Adrenal gland (tissue), 7 donors: ENCODE measurements around a stretch of chr5.

DNA sequence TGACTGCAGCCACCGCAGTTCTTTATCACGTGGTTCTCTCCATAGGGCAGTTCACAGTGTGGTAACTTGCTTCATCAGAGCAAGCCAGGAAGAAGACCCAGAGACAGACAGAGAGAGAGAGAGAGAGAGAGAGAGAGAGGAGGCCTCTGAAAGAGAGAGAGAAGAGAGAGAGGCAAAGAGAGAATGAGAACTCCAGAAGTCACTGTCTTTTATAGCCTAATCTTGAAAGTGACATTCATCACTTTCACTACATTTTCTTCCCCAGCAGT lies 109.2 kb upstream of the SMIM23 start:
- PRO-cap, 3 experiments = peak in 1 of 3 experiments; most common plus-strand start position 77 of the sequence (in 1)
- RAMPAGE, long total RNA, 4 experiments = no peak in any of the 4 experiments
- RRBS = no CpG with 5 or more reads among the region's 2 CpGs

DNA sequence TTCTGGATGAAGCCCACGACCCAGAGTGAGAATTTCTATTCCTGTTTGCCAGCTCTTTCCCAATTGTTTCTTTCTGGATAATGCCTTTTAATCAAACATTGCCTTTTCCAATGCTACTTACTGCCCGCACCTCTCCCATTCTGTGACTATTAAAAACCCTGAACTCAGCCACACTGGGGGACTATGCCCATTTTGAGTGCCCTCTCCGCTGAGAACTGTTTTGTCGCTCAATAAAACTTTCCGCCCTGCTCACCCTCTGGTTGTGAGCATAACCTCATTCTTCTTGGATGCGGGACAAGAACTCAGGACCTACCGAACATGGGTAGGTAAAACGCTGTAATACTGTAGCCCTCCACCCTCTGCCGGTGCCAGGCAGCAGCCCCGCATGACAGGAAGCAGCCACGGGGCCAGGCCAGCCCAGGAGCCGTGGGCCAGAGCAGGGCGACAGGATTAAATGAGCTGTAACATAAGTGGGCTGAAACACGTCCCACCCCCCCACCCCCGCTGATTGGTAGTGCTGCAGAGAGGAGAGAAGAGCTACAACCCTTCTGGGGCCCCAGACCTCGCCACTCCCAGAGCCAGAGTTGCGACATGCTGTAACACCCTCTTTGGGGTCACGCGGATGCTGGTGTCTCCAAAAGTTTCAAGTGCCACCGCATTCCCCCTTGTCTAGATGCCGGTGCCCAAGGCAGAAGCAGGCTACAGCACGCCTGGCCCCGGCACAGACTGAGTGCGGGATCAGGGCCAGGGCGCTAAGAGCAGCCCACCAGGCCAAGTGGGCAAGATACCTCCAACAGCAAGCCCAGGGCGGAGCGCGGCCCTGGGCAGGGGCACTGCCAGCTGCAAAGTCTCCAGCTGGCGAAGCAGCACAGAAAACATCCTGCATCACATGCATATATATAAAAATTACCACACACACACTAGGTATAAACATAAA lies 81.9 kb downstream of the FBXW11 start:
- PRO-cap, 3 experiments = no peak in any of the 3 experiments
- RAMPAGE, long total RNA, 4 experiments = no peak in any of the 4 experiments
- RRBS = 95% methylated on average over 3 of the region's 29 CpGs

GRCh38 chr5:172063476-172063829 lies 57.0 kb upstream of the FBXW11 start:
- PRO-cap, 3 experiments = no peak in any of the 3 experiments
- RAMPAGE, long total RNA, 4 experiments = no peak in any of the 4 experiments
- RRBS = no CpG with 5 or more reads among the region's 7 CpGs

DNA sequence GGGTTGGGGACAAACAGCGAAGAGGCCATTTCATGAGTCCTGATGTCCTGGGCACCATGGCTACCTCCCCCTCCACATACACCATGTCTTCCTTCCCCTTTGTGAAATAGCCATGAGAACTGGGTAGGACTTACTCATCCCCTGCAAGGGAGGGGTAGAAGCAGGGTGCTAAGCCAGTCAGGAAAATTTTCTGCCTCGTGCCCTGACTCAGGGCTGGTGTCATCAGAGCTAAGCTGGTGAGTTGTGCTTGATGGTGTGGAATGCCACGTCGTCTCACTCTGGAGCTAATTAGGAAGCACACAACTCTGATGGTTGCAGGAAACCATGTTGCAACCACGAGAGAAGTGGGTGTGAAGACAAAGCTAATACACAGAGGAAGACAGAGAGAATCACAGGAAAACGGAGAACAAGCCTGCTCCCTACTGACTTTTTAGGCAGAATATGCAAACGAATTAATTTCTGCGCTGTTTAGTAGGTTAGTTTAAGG lies 54.7 kb downstream of the STK10 start:
- PRO-cap, 3 experiments = peak in 1 of 3 experiments; most common plus-strand start position 387 of the sequence (in 1); most common minus-strand start position 275 of the sequence (in 1)
- RAMPAGE, long total RNA, 4 experiments = no peak in any of the 4 experiments
- RRBS = no CpG with 5 or more reads among the region's 8 CpGs

GRCh38 chr5:172142739-172143270 lies 45.2 kb downstream of the STK10 start:
- PRO-cap, 3 experiments = no peak in any of the 3 experiments
- RAMPAGE, long total RNA, 4 experiments = no peak in any of the 4 experiments
- RRBS = no CpG with 5 or more reads among the region's 5 CpGs

DNA sequence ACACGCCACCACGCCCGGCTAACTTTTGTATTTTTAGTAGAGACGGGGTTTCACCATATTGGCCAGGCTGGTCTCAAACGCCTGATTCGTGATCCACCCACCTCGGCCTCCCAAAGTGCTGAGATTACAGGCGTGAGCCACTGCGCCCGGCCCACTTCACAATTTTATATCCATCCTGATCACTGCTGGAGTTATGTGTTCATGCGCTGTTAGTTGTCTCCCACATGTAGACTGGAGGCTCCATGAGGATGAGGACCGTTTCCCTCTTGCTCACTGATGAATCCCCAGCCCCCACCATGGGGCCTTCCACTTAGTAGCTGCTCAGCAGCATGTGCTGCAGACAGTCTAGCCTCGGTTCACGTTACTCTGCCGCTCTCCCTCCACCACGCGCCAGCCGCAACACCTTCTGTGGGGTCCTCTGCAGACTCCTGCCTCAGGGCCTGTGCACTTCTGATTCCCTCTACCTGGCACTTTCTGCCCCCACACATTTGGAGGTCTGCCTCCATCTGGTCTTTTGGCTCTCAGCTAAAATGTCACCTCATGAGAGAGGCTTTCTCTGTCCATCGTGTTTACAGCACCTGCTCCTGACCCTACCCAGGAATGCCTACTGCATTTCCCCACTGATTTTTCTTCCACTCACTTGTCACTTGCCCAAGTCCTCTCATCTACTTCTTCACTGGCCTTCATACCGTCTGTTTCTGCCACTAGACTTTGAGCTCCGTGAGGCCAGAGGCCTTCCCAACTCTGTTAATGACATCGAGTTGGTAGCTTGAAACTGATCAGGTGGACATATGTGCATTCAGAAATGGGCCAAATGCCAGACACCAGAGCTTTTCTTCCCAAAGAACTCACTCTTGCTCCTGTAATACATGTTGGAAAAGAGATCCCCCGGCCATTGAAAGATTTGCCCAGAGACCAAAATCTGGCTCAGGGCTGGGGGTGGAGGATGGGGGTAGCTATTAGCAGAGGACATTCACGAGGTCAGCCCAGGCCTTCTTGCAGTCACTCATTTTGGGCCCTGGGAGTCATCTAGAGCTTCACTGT lies 36.2 kb downstream of the STK10 start:
- PRO-cap, 3 experiments = no peak in any of the 3 experiments
- RAMPAGE, long total RNA, 4 experiments = no peak in any of the 4 experiments
- RRBS = no CpG with 5 or more reads among the region's 24 CpGs

DNA sequence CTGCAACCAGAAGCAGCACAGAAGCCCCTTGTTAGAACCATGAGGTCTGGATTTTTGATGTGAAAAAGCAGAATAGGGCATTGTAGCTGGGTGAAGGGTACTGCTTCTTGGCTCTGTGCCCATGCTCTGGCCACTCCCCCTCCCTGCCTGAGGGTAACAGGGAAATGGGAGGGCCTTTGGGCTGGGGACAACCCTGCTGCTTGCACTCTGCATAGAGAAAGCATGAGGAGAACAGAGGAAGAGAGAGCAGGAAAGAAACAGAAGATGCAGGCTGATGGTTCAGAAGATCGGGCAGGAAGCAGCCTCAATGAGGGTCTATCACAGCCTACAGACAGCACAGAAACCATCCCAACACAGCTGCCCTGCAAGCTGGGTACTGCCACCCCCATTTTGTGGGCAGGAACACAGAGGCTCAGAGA lies 81.4 kb upstream of the UBTD2 start:
- PRO-cap, 3 experiments = no peak in any of the 3 experiments
- RAMPAGE, long total RNA, 4 experiments = no peak in any of the 4 experiments
- RRBS = no CpG with 5 or more reads among the region's 1 CpG

GRCh38 chr5:172417706-172418785 lies 36.3 kb downstream of the SH3PXD2B start:
- PRO-cap, 3 experiments = peak in 3 of 3 experiments; most common plus-strand start chr5:172418571 (in 3); most common minus-strand start chr5:172418434 (in 2)
- RAMPAGE, long total RNA, 4 experiments = no peak in any of the 4 experiments
- RRBS = no CpG with 5 or more reads among the region's 18 CpGs

DNA sequence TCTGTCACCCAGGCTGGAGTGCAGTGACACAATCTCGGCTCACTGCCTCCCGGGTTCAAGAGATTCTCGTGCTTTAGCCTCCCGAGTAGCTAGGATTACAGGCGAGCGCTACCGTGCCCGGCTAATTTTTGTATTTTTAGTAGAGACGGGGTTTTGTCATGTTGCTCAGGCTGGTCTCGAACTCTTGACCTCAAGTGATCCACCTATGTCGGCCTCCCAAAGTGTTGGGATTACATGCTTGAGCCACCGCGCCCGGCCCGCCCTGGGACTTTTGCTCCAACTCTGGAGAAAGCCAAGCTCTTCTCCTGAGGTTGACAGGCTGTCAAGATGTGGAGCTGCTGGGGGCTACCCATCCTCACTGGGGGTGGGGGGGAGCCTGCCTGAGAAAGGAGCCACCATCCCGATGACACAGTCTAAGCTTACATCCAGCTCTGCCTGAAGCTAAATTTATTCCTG lies 30.6 kb downstream of the SH3PXD2B start:
- PRO-cap, 3 experiments = no peak in any of the 3 experiments
- RAMPAGE, long total RNA, 4 experiments = no peak in any of the 4 experiments
- RRBS = no CpG with 5 or more reads among the region's 16 CpGs

DNA sequence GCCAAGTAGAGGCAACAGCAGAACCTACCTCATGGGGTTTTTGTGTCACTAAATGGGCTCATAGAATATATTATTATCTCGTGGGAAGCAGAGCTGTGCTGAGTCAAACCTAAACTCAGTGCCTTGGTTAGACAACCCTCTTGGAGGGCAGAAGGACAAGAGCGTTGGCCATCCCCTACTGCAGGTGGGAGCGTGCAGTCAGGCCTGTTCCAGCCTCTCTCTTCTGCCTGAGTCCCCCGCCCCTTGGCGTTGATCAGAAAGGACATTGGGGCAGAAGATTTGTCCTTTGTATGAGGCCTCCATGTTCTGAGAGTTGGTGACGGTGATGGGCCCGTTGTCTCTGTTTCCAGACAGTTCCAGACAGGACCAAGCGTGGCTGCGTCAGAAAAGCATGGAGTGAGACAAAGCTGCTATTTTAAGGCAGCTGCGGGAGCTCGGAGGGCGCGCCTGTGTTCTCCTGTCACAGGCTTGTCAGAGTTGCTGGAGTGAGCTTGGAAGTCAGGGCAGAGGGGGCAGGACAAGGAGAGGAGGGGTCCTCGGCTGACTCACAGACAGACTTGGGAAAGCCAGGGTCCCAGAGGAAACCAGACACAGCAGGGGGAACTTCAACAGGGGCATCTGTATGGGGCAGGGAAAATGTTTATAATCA lies 32.1 kb upstream of the SH3PXD2B start:
- PRO-cap, 3 experiments = no peak in any of the 3 experiments
- RAMPAGE, long total RNA, 4 experiments = no peak in any of the 4 experiments
- RRBS = no CpG with 5 or more reads among the region's 14 CpGs

DNA sequence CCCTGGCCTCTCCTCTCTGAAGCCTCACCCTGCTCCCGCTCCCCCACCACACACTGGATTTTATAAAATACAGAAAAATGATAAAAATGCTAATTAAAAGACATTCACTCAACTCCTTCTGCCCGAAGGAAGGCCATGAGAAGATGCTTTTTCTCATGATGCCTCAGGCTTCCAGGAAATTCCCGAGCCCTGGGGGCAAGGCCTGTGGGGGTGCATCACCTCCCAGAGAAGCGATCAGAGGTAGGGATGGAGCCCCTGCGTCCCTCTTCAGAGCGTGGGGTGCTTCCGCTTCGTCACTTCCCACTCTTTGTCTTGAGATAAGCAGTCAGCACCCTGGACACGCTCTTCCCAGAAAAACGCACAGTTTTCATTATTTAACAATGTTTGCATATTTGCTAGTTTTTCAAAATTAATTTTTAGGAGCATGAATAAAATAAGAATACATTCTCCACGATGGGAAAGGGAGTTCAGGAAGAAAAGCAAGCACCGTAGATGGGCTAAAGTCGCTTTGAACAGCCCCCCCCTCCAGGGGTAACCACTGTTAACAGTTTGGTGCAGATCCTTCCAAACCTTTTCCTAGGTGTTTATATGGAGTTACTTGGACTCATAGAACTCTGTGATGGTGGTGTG lies 33.4 kb upstream of the SH3PXD2B start:
- PRO-cap, 3 experiments = no peak in any of the 3 experiments
- RAMPAGE, long total RNA, 4 experiments = no peak in any of the 4 experiments
- RRBS = no CpG with 5 or more reads among the region's 13 CpGs

DNA sequence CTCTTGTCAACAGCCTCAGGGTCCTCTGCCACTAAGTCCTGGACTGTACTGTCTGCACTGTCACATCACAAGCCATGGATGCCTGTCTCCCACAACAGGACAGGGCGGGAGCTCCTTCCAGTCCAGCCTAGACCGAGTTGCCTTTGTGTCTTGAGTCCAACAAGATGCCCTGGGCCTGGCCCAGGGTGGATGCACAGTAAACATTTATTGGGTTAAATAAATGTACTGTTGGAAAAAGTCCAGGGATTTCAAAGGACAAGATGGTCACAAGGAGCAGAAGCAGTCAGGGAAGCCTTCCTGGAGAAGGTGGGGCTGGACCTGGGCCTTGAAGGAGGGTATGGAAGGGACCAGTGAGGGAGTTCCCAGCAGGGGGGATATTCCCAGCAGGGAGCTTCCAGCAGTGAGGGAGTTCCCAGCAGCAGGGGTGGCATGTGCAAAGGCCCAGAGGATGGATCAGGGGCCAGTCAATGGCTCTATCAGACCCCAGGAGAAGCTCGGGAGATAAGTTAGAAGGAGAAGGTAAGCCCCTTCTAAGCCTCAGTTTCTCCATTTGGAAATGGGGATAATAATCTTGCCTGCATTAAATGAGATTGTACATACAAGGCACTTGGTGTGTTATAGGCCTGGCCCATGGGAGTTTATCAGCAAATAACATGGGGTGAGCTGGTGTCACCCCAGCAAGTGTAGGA lies 72.6 kb upstream of the NEURL1B start:
- PRO-cap, 3 experiments = no peak in any of the 3 experiments
- RAMPAGE, long total RNA, 4 experiments = no peak in any of the 4 experiments
- RRBS = no CpG with 5 or more reads among the region's 3 CpGs

DNA sequence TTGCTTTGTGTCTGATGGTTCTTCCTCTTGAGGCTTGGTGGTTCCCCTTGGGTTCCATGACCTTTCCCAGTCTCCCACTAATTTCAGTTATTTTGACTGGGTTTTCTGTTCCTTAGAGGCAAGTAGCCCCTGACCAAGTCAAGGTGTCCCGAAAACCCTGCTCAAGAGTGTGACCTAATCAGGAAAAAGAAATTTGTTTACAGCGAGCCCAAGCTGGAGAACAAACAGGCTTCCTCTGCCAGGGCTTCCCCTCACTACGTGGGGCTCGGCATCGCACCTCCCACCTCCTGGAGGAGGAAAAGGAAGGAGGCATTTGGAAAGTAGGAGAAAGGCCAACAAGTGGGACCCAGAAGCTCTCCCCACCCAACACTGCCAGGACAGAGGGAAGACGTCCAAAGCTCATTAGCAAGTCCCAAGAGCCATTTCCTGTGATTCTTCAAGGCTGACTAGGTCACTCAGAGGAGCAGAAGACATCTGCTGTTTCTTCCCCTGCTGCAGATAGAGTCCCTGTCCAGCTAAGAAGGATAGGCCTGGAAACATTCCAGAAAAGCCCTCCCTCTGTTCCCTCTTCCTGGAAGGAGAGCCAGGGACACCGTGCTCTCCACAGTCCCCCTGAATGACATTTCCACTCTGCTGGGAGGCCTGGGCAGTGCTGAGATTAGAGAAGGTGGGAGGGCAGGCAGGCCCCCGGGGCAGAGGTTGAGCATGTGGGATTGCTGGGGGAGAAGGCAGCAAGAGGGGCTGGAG lies 57.1 kb upstream of the NEURL1B start:
- PRO-cap, 3 experiments = peak in 2 of 3 experiments; most common plus-strand start position 628 of the sequence (in 1); most common minus-strand start position 171 of the sequence (in 1)
- RAMPAGE, long total RNA, 4 experiments = no peak in any of the 4 experiments
- RRBS = no CpG with 5 or more reads among the region's 8 CpGs

GRCh38 chr5:172643341-172643969 lies 2.4 kb downstream of the NEURL1B start:
- PRO-cap, 3 experiments = peak in 1 of 3 experiments; most common plus-strand start chr5:172643657 (in 1); most common minus-strand start chr5:172643538 (in 1)
- RAMPAGE, long total RNA, 4 experiments = no peak in any of the 4 experiments
- RRBS = no CpG with 5 or more reads among the region's 9 CpGs

GRCh38 chr5:172652736-172653279 lies 11.7 kb downstream of the NEURL1B start:
- PRO-cap, 3 experiments = no peak in any of the 3 experiments
- RAMPAGE, long total RNA, 4 experiments = no peak in any of the 4 experiments
- RRBS = no CpG with 5 or more reads among the region's 5 CpGs

- PRO-cap, 3 experiments = no peak in any of the 3 experiments
- RAMPAGE, long total RNA, 4 experiments = no peak in any of the 4 experiments
- RRBS = no CpG with 5 or more reads among the region's 9 CpGs
These were observed 15.4 kb downstream of the NEURL1B start for GRCh38 chr5:172656586-172656836.

- PRO-cap, 3 experiments = no peak in any of the 3 experiments
- RAMPAGE, long total RNA, 4 experiments = no peak in any of the 4 experiments
- RRBS = no CpG with 5 or more reads among the region's 5 CpGs
These were observed 54.4 kb downstream of the NEURL1B start for GRCh38 chr5:172695571-172695826.

GRCh38 chr5:172697250-172698034 lies 56.4 kb downstream of the NEURL1B start:
- PRO-cap, 3 experiments = peak in 3 of 3 experiments; most common plus-strand start chr5:172697591 (in 1); most common minus-strand start chr5:172697586 (in 3)
- RAMPAGE, long total RNA, 4 experiments = no peak in any of the 4 experiments
- RRBS = 20% methylated on average over 1 of the region's 28 CpGs

DNA sequence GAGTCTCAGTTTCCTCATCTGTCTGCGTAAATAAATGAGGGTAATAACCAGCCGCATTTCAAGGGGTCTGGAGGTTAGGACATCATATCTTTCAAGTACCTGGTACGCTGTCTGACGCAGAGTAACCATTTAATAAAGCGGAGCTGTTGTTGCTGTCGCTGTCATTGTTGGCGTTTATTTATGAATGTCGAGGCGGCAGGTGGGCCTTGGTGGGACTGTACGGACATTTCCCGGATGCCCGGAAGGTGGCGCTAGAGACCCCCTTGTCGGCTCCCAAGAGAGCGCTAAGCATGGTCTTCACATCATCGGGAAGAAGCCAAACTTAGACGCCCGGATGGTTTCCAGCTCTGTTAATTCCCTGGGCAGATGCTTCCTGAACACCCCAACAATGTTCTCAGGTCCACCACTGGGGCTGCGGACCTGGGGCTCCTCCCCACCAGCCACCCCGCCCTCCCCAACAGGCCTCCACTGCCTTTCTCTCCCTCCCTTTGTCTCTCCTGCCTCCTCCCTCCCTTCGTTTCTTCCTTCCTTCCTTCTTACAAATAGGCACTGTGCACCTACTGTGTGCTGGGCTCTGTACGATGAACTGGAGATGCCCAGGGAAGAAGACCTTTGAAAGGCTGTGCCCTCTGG lies 54.2 kb downstream of the DUSP1 start:
- PRO-cap, 3 experiments = peak in 1 of 3 experiments; most common plus-strand start position 300 of the sequence (in 1)
- RAMPAGE, long total RNA, 4 experiments = no peak in any of the 4 experiments
- RRBS = under 1% methylated on average over 6 of the region's 22 CpGs

DNA sequence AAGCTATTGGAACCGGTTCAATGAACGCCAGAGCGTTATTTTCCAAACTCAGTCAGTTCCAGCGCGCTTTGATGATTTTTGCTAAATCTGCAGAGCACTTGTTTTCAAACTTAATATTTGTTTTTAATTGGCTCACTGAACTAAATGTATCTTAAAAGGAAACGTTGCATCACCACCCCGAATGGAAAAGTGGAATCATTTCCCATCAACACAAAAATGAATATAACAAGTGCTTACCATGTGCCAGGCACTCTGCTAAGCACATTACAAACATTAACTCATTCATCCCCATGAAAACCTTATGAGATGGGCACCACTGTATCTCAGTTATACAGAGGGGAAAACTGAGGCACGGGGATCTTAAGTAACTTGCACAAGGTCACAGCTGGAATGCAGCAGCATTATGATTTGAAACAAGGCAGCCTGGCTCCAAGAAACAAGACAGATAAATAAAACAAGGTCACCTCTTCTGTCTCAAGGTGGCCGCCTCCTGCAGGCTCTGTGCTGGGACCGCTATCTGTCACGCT lies 49.1 kb downstream of the DUSP1 start:
- PRO-cap, 3 experiments = peak in 1 of 3 experiments; most common minus-strand start position 58 of the sequence (in 1)
- RAMPAGE, long total RNA, 4 experiments = no peak in any of the 4 experiments
- RRBS = no CpG with 5 or more reads among the region's 11 CpGs